Non-pigmented ciliary epithelial cell (primary cell): Measurements from ENCODE around the gene N4BP3.

DNA sequence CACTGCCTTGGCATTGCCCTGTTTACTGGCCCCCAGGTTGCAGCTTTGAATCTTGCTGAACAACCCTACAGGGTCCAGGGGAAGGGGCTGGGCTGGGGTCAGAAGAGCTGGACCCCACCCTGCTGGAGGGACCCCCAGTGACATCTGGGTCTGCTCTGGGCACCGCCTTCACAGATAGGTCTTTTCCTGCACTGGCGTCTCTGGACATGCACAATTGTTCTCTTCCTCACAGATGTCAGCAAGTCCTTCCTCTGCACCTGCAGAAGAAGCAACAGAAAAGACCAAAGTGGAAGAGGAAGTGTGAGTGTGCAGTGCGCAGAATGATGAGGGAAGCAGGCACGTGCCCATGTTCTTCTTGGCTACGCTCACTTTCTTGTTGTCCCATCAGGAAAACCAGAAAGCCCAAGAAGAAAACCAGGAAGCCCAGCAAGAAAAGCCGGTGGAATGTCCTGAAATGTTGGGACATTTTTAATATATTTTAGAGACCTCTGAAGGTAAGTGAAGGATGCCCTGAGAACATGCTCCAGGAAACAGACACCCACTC, 50.7 kb upstream of the PROP1 start:
- RRBS, result no CpG with 5 or more reads among the region's 6 CpGs

GRCh38 chr5:178112968-178113968, at the start of gene N4BP3:
Gene N4BP3, plus strand, starts transcription at chr5:178113532.
- RRBS, result 1% methylated on average over 52 of the region's 114 CpGs

DNA sequence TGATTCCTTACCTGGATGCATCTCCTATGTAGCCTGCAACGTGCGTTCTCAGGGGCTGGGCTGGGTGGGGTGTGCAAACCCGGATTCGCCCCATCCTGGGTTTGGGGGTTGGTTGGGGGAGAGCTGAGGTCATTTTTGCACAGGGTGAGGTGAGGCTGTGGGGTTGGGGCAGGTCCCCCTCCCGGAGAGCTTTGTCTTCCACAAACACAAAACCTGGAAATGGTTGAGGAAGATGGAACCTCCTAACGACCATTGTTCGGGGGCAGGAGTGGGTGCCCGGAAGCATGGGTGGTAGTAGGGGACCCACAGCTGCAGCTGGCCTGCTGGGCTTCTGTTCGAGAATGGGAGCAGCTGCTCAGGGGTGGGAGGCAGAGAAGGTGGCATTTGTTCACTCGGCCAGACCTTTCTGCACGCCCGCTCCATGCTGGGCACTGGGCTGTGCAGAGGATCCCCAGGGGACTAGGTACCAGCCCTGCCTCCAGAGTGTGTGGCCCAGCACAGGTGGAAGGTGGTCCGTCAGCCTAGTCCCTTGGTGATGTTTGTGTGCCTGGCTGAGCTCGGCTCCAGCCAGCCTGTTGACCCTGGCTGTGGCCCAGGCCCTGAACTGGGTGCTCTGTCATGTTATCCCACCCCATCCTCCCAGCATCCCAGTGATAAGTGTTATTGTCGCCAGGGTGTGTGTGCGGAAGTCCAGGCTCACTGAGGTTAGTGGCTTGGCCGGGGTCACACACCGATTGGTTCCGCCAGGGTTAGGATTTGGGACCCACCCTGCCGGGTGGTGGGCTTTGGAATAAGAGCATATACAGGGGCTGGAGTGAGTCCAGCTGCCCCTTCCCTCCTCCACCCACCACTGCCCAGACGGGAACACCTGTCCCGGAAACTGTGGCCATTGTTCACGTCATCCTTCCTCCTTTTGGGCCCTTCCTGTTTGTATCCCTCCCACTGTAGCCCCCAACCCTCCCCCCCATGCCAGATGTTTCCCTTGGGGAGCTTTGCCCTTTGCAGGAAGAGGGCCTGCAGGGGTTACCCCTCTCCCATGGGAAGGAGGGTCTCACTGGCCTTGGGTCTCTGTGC, 4.7 kb downstream of the N4BP3 start:
- RRBS, result 84% methylated on average over 12 of the region's 23 CpGs

GRCh38 chr5:178136438-178136878, 5.6 kb downstream of the RMND5B start:
- RRBS, result no CpG with 5 or more reads among the region's 3 CpGs

- RRBS, result no CpG with 5 or more reads among the region's 30 CpGs
Observed at GRCh38 chr5:178163937-178164667, 10.4 kb upstream of the NHP2 start.

DNA sequence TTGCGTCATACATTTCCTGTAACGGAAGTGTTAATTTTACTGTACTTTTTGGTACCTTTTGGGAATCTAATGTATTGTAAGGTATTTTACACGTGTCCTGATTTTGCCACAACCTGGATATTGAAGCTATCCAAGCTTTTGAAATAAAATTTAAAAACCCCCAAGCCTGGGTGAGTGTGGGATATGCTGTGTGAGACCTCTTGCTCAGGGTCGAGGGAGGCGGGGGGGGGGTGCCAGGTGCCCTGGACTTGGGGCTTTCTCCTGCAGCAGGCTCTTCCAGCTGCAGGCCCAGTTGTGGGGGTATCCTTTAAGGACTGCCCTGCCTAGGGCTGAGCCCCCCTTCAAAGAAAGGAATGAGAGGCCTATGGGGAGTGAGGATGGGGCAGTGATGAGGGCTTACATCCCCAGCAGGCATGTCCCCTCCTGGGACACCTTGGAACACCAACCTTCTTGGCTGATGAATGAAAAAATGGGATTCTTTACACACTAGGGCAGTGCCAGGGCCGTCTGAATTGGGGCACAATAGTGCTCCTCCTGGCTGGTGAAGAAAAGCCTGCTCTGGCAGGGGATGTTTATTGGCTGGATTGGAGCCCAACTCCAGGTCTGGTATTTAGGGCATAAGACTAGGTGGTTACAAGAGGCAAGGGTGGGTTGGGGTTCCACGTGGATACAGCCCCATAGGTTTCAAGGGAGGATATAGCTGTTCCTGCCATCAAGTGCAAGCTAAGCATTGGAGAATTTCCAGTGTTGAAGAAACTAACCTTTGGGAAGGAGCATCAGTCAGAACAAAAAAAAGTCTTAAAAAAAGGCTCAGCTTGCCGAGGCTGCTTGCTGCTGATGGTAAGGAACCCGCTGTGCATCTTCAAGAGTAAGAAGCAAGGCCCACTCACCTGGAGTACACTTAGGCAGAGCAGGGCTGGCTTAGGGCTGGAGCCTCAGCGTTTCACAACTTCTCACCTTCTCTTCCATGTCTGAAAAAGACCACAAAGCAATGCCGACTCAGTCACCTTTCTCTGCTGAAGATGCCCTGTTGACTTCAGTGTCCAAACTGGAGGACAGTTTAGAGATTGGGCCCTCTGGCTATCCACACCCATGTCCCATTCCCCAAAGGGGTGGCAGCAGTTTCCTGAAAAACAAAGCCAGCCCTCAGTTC, 7.0 kb downstream of the HNRNPAB start:
- RRBS, result no CpG with 5 or more reads among the region's 11 CpGs

- RRBS, result no CpG with 5 or more reads among the region's 7 CpGs
Observed at GRCh38 chr5:178237242-178237784, 4.7 kb upstream of the PHYKPL start.

DNA sequence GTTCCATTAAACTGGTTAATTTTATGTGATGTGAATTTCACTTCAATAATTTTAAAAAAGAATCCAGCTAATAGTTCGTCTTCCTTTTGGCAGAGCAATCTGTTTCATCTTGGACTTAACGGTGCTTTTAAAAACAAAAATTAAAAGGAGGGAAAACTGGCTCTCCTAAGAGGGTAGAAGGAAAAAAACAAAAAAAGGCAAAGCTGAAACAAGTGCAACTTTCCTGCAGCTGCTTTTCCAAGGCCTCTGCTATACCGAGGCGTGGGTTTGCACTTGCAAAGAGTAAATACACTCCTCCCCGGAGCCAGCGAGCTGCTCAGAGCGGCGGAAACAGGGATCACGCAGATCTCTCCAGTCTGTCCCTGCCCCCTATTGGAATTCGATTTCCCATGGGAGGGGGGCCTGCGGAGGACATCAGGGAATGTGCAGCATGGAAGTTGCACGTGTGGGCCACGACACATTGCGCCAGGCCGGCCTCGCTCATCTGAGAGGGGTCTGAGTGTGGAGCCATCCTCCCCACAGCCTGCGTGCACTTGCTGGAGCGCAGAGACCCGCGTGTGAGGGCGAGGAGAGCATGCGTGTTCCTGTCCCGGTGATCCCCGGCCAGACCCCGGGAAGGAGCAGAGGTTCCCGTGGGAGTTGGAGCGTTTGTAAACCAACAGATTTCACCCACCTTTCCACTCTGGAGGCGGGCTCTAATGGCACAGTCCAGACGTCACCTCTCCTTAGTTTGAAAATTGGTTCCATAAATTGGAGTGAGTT, 104.3 kb upstream of the PHYKPL start:
- RRBS, result no CpG with 5 or more reads among the region's 29 CpGs

GRCh38 chr5:178477266-178477929, 112.8 kb downstream of the COL23A1 start:
- RRBS, result no CpG with 5 or more reads among the region's 11 CpGs

GRCh38 chr5:178488550-178488749, 101.7 kb downstream of the COL23A1 start:
- RRBS, result no CpG with 5 or more reads among the region's 5 CpGs

DNA sequence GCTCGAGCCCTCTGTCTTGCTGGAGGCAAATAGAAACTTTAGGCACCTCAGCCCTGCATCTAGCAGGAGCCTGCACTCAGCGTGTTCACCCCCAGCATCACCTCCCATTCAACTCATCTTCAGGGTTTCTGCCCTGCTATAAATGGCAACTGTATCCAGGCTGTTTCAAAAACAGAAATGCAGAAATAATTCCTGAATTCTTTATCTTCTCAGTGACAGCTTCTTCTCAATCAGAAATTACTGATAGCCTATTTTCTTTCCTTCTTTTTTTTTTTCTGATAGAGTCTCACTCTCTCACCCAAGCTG, 31.3 kb downstream of the ZNF354A start:
- RRBS, result no CpG with 5 or more reads among the region's 2 CpGs

- RRBS, result no CpG with 5 or more reads among the region's 10 CpGs
Observed at GRCh38 chr5:179175111-179175890, 115.1 kb downstream of the ZNF354C start.

- RRBS, result 14% methylated on average over 2 of the region's 16 CpGs
Observed at GRCh38 chr5:179300712-179301375, 44.4 kb downstream of the ADAMTS2 start.

GRCh38 chr5:179342641-179343161, 2.6 kb downstream of the ADAMTS2 start:
- RRBS, result no CpG with 5 or more reads among the region's 12 CpGs

- RRBS, result 11% methylated on average over 24 of the region's 54 CpGs
Observed at GRCh38 chr5:179530331-179531136, 19.8 kb upstream of the RUFY1 start.

DNA sequence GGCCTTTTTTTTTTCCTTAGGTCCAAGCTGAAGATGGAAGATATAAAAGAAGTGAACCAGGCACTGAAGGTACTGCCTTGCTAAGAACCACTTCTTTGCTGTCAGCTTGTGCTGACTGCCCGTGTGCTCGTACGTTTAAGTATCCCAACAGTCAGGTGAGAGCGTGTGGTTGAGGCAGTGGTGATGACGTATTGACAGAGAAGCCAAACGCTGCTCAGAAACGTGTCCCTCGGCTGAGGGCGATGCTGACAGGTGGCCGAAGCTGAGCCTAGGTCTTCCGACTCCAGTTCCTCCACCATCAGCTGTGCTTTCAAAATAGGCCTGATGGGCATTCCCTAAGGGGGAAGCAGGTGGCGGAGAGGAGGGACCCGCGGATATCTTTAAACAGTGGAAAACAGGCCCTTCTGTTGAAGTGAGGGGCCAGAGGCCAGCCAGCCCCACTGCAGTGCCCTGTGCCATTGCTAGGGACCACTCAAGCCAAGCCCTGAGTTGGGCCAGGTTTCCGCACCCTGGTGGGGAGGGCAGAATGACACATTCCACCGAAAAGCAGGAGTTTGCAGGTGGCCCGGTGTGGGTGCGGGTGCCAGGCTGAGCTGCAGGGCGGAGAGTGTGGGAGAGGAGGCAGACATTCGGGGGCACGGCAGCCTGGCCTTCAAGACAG, 17.5 kb downstream of the HNRNPH1 start:
- RRBS, result no CpG with 5 or more reads among the region's 21 CpGs

GRCh38 chr5:179618513-179618893, 5.0 kb downstream of the HNRNPH1 start:
- RRBS, result no CpG with 5 or more reads among the region's 2 CpGs

GRCh38 chr5:179657897-179658418, 22.9 kb downstream of the CBY3 start:
- RRBS, result no CpG with 5 or more reads among the region's 45 CpGs

GRCh38 chr5:179681204-179681553, 345 bp upstream of the CBY3 start:
- RRBS, result no CpG with 5 or more reads among the region's 4 CpGs

DNA sequence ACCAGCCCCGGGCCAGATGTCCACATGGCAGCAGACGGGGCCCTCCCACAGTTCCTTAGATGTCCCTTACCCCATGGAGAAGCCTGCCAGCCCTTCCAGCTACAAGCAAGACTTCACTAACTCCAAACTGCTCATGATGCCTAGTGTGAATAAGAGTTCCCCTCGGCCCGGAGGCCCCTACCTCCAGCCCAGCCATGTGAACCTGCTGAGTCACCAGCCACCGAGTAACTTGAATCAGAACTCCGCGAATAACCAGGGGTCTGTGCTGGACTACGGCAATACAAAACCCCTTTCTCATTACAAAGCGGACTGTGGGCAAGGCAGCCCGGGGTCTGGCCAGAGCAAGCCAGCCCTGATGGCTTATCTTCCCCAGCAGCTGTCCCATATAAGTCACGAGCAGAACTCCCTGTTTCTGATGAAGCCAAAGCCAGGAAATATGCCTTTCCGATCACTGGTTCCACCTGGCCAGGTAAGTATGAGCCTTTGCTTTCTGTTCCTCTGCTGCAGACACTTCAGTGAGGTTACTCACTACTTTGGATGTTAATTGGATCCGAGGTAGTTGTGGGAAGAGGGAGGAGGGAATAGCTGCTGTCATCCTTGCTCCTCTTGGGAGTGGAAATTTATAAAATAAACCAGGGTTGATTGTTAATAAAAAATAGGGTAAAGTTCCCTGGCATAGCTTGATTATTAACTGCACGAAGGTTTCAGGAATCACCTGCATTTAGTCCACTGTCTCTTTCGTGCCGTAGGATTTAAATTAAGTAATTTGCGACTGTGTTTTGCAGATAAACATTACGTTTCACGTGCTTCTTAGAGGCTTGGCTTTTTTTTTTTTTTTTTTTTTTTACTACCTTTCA, 27.3 kb upstream of the LTC4S start:
- RRBS, result no CpG with 5 or more reads among the region's 19 CpGs